Daoy (cell line): ENCODE measurements around the gene UHRF2.

GRCh38 chr9:4674753-4675164 is 4.6 kb upstream of the CDC37L1 start:
- RAMPAGE, long total RNA: no peak

DNA sequence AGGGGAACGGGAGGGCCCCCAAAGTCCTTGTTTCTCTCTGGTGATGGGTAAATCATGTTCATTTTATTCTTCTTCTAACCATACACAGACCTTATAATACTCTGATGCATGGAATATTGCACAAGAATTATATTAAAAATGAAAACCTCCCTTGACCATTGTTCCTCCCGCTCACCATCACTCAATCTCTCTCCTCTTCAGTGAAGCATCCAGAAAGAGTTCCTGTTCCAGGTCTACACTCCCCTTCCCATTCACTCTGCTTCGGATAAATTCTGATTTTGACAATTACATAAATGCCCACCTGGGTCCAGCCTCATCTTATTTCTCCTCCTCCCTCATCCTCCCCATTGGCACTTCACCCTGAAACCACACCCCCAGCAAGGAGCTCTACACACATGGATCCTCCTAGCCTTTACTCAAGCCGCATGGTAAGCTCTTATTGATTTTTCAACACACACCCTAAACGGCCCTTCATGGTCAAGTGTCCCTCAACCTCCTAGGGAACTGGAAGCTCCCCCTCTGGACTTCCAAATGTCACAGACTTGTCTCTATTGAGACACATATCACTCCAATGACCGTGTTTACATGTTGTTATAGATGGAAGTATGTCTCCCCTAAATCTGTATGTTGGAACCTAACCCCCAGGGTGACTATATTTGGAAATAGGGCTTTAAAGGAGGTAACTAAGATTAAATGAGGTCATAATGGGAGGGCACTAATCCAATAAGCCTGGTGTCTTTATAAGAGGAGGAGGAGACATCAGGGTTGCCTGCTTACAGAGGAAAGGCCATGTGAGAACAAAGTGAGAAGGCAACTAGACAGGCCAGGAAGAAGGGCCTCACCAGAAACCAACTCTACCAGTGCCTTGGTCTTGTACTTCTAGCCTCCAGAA is 7.3 kb downstream of the AK3 start:
- RAMPAGE, long total RNA: no peak

DNA sequence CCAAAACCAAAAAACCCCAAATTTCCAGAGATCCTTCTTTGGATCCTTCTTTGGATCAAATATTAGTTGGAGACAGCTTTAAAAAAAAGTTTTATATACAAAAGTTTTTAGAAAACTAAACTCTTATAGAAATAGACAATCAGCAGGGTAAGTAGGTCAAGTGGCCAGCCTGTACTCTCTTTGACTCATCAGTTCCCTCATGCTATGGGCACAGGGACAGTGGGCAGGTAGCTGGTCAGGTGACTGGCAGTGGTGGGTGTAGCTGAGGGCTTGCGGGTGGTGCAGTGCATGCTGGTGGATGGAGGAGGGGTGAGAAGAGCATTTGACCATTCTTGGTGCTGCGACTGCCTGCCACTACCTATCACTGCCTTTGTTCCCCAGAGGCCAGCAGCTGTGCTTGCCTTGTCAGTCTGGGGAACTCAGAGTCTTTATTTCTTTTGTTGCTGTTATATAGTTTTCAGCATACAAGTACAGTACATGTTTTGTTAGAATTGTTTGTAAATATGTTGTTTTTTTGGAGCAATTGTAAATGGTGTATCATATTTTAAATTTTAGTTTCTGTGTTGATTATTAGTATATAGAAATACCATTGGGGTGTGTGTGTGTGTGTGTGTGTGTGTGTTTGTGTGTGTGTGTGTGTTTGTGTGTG is 12.8 kb downstream of the RCL1 start:
- RAMPAGE, long total RNA: no peak

DNA sequence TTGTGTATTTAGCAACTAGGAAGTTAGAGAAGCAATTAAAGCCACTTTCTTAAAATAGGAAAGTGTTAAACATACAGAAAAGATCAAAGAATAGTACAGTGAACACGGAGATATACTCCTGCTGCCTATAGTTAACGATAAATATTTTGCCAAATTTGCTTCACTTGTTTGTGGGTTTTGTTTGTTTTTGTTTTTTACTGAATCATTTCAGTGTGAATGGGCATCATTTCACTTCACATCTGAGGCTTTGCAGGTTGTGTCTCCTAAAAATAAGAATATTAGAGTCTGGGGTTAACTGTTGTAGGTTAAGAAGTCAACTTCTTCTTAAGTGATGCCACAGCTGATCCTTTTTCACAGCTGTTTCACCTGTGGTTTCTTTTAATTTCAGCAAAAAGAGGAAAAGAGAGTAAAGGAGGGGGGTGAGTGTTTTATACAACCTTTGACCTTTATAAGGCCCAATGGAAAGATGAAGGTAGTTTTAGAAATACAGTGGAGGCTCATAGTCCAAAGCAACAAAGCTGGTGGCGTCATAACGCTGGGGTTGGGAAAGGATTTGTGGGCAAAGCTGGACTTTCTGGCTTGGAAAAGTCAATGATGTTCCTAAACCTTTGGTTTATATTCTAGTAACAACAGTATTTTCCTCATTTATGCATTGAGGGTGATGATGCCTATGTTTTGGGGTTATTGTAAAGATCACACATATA is 49.4 kb downstream of the RCL1 start:
- RAMPAGE, long total RNA: no peak

DNA sequence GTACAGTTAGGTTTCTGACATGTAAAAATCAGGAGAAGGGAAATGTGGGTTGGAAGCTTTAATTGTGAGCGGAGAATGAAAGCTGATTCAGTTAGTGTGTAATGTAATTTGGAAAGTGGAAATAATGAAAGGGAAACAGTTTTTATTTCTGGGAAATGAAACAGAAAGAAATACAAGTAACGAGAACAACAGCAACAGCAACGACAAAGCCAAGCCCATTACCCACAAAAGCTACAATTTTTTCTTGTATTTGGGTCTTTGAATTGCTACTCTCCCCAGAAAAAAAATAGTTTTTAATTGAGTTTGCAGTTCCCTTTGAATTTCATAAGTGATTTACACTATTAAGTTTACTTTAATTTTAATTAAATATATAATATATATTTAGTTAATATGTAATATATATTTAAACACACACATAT is 48.7 kb upstream of the JAK2 start:
- RAMPAGE, long total RNA: no peak

DNA sequence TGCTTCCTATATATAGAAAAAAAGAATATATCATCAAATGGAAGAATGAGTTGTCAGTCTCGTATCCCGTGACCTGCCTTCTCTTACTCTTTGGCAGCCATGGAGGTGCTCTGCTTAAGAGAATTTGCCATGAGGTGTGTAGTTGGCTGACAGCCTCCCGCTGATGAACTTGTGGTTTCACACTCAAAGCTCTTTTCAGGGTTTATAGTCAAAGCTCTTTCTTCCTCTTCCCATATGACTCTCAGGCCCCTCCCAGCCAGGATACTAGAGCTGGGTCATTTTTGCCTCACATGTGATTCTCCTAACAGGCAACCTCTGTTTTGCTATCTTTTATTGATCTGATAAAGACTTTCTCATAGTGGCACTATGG is 13.7 kb upstream of the JAK2 start:
- RAMPAGE, long total RNA: no peak

DNA sequence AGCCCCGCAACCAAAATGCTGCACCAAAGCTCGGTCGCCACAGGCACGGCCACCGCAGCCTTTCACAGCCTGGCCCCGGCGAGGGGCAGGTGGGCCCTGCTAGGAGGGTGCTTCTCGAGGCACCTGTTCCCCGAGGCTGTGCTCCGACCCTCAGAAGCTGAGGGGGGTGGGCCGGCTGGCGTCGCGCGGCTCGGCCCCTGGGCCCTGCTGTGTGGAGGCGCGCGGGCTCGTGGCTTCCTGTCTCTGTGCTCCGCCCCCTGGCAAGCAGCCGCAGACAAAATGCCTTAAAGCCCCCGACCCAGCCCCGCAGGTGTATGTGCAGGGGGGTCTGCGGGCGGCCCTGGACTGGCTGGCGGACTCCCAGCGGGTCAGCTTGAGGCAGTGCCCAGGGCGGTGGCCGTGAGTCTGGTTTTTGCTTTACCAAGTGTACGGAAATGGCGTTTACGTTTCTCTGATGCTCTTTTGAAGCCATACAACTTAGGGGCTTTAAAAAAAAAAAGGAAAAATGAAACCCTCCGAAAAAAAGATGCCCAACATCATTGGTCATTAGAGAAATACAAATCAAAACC is 57.8 kb downstream of the JAK2 start:
- RAMPAGE, long total RNA: no peak

DNA sequence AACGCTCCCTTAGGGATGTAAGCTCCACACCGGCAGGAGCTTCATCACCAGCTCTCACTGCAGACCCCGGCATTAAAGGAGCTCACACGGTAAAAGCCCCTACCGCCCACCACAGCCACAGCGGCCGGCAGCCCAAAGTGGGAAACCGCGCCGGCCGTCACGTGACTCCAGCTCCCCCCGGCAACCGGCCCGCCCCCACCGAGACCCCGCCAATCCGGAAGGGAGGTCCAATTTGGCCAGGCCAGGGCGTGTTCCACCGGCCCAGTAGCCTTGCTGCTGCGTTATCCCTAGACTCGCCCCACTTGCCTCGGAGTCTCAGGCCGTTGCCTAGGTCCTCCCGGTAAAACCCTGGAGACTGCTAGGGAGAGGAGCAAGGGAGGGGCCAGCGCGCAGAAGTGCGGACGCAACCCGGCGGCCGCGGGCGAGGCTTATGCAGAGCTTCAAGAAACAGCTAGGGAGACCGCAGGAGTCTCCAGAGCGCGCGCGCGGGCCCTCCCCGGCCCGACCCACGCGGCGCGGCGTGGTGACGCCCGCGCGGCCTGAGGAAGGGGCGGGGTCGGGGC is 342 bp upstream of the RIC1 start:
- RAMPAGE, long total RNA: no peak

DNA sequence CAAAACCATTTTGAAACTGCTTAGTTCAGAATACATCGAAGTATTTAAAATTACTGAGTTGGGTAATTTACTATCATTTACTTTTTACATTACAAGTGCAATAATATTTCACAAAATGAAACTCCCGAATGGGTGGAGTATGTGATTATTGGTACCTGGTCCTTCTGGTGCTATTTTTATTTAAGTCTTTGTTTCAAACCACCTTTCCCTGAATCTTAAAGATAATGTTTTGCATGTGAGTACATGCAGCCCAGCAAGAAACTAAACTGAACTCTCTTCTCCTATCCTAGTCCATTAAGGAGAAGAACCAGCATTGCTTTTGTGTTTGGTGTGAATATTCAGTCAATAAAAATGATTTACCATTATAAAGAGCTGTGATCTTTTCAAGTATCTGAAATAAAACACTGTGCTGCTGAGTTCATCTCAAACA is 57.2 kb downstream of the ERMP1 start:
- RAMPAGE, long total RNA: no peak

DNA sequence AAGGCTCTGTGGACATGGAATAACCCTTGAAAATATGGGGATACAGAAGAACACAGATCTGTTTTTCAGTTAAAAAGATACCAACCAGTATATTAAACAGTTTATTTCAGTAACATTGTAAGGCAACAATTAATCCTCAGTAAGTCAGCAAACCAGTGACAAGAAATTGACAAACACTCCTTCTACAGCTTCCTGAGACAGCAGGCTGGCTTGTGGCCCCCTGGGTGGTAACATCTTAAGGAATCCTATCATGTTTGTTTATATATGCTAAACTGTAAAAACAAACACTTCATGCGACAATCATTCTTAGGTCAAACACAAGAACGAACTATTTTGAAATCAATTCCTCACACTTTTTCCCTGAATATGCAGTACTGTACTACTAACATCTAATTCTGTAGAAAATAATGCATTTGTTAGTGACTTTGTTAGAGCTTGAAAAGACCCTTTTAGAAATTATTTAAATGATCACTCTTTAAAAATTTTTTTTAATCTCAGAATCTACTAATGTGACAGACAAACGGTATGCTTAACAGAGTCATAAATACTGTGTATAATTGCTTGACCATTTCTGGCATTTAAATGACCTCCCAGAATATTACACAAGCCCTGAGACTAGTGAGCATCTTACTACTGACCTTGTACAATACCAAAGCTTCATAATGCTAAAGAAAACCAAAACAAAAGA is 48.3 kb downstream of the ERMP1 start:
- RAMPAGE, long total RNA: no peak

GRCh38 chr9:5833322-5833679 is 384 bp upstream of the ERMP1 start:
- RAMPAGE, long total RNA: no peak

DNA sequence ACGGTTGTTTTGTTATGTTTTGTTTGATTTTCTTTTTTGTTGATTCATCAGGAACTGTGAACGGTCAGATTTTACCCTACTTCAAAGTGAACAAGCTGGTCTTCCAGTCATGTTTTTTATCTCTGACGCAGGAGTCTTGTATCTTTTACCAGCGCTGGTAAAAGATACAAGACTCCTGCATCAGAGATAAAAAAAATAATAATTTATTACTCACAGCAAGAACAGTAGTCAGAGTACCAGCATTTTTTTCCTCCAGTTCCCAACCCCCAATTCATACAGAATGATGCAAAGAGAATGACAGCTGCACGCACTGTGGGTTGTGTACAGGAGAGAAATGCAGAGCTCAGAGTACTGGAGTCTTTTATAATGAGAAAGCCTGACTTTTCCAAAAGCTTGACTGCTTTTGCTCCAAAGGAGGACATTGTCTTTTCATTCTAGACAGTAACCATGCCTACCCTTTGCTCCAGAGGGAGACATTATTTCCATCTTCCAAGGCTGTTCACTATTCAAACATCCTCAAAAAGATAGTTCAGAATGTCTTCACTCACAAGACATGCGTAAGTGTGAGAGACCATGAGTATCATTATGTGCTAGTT is 14.2 kb upstream of the RANBP6 start:
- RAMPAGE, long total RNA: no peak

- RAMPAGE, long total RNA: no peak
These were observed 53.5 kb upstream of the RANBP6 start for GRCh38 chr9:6068943-6069224.

- RAMPAGE, long total RNA: no peak
These were observed 56.0 kb upstream of the TPD52L3 start for GRCh38 chr9:6272180-6272613.

- RAMPAGE, long total RNA: no peak
These were observed at the start of gene UHRF2 for GRCh38 chr9:6412871-6413889. UHRF2 (plus strand) TSS chr9:6413199.

DNA sequence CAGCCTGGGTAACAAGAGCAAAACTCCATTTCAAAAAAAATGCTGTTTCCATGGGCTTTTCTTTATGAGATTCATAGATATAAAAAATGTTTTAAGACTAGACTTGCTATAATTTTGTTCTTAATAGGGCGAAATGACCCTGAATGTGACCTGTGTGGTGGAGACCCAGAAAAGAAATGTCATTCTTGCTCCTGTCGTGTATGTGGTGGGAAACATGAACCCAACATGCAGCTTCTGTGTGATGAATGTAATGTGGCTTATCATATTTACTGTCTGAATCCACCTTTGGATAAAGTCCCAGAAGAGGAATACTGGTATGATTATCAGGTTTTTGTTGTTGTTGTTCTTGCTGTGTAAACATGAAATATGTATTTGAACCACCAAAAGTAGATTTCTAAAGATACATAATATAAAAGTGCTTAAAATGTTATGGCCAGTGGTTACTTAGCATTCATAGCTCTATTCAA is 64.5 kb downstream of the UHRF2 start:
- RAMPAGE, long total RNA: no peak

GRCh38 chr9:6671461-6671904 is 26.0 kb upstream of the GLDC start:
- RAMPAGE, long total RNA: no peak

DNA sequence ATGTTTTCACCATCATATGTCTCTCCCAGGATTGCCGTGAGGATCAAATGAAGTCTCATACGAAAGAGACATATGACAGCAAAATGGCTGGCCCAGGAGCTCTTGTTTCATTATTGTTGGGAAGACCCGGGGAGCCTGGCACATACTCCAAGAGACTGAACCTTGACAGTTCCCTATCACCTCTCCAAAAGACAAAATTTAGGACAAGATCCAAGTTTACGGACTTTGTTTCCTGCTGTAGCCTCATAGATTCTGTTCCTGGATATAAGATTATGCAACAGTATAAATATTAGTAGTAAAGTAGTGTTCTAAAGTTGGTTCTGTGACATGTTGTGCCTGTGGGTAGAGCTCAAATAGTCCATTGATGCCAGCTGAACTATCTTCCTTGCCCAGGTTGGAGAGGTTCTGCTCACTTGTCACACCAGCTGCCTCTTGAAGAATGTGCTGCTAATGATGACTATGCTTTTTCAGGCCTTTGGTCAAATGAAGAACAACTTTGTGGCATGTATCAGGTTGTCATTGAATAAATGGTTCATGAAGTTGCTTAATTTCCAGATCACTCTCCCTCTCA is 430.2 kb downstream of the DMAC1 start:
- RAMPAGE, long total RNA: no peak

- RAMPAGE, long total RNA: no peak
These were observed 258.6 kb upstream of the DMAC1 start for GRCh38 chr9:8058243-8058442.

DNA sequence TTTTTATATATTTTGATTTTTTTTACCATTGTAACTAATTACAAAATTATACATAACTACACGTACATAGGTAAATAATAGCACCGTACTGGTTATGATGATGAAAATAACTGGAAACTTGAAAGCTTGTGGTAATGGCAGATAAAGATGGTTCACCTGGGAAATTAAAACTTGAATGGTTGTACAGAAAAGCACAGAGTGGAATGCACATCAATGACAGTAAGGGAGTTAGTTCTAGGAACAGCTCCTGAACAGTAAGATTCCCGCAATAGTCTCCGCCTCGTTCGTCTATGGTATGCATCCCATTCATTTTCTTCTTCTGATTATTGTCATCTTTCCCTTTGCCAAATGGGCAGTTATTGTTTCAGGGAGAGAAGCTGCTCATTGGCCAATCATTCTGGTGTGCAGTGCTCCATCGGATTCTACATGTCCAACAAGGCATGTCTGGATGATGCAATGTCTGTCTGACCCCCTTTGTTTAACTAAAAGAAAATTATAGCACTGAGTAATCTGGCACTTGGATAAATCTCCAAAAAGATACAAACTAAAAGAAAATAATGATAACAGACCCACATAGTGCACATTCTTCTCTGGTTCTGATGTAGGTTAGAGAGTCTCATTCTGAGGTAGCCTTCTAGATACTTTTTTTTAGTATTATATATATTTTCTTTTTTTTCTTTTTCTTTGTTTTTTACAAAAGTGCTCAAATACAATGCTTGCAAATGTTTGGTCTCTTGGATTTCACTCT is 515.6 kb upstream of the DMAC1 start:
- RAMPAGE, long total RNA: no peak